Caco-2 (cell line): ENCODE measurements around the genes TUBB3 and GAS8.

DNA sequence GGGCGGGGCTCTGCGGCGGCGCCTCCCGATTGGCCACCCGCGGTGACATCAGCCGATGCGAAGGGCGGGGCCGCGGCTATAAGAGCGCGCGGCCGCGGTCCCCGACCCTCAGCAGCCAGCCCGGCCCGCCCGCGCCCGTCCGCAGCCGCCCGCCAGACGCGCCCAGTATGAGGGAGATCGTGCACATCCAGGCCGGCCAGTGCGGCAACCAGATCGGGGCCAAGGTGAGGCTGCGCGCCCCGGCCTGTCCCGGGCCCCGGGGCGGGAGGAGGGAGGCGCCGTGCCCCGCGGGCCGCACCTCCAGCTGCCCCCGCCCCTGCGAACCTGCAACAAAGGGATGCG lies at the start of gene TUBB3:
TSS of gene TUBB3 (plus strand) at position 108 of the 342 bp plus-strand sequence.
- PRO-cap = bidirectional peak, plus-strand start at position 111 of the sequence, minus-strand start outside the sequence
- RRBS = under 1% methylated on average over 27 of the region's 46 CpGs

DNA sequence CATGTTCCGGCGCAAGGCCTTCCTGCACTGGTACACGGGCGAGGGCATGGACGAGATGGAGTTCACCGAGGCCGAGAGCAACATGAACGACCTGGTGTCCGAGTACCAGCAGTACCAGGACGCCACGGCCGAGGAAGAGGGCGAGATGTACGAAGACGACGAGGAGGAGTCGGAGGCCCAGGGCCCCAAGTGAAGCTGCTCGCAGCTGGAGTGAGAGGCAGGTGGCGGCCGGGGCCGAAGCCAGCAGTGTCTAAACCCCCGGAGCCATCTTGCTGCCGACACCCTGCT lies 12.4 kb downstream of the TUBB3 start:
- PRO-cap = no peak
- RRBS = no CpG with 5 or more reads among the region's 23 CpGs

DNA sequence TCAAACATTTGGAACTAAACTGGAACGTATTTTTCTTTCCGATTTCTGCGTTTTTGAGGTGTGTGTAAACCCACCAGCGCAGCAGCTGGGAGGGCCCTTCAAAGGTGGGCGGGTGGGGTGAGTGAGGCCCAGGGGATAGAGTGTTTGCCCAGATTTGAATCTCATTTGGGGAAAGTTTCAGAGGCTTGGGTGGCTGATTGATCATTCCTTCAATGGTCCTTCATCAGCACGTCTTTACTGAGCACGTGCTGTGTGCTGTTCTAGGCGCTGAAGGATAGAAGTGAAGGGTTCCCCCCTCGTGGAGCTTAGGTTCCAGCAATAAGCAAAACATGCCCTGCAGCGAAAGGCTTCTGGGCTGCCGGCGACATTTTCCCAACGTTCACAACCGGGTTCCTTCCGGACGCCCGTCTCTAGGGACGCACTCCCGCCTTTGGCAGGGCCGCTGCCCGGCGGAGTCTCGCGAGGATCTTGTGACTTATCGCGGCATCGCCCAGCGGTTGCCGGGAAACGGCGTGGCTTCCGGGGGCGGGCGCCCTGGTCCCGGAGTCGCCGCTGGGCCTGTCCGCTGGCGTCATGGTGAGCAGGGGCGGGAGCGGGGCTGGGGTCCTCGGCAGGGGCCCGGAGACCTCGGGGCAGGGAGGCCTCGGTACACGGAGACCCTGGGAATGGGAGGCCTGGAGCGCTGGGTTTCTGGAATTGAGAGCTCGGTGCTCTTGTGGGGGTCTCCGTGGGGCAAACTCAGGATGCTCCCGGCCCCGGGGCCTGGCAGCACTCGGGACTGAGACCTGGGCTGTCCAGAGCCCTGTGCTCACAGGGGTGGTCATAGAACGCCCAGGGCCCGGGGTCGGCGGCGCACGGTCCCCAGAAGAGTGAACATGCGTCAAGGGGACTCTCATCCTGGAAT lies at the start of gene GAS8:
TSS of gene GAS8 (plus strand) at position 532 of the 904 bp plus-strand sequence.
- PRO-cap = unidirectional peak, plus-strand start at position 204 of the sequence; bidirectional peak, plus-strand start at position 545 of the sequence, minus-strand start at position 432 of the sequence
- RRBS = 3% methylated on average over 28 of the region's 59 CpGs